Calu3 (cell line): ENCODE results near the gene MGST2.

DNA sequence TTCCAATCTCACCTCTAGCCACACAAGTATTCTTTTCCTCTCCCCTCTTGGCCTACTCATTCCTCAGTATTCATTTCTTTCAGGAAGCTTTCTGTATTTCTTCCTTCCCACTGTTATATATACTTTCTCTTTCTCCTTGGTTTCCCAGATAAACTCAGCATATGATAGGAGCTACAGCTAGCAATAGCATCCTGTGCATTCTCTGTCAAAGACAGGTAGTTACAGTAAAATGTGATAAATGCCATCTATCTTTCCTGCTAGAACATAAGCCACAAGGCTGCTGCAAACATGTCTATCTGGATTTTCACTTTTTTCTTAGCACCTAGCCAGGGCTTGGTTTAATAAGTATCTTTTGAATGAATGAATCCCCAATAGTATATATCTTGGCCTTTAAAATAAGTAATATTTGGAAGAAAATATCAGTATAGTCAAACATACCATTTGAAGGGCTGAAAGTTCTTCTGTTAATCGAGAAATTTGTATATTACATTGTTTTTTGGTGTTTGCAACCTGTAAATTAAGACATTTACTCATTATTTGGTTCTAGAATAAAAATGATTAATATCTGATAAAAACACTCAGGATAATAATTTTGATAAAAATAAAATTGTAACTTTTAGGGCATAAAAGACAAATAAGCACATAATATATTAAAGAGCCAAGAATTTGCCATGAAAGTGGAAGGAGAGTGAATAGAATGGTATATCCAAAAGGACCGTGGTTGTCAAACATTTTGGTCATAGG is 140.8 kb downstream of the SCLT1 start:
- PRO-cap = no peak

- PRO-cap = no peak
Measured at GRCh38 chr4:130013682-130014191, 917.8 kb downstream of the C4orf33 start.

DNA sequence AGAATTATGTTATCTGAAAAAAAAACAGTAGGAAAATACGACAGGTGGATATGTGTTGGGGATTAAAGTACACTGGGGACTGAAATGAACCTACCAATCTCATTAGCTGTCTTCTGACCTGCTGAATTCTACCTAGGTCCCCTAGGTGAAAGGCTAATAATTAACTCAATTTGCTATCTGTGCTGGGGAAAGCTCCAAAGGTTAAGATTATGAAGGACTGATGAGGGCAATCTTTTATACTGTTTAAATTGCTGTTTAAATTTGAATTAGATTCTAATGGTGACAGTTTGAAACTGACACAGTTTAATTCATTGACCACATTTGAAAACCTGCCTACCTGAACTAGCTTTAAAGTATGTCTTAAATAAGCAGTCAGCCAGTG is 977.2 kb downstream of the C4orf33 start:
- PRO-cap = no peak

- PRO-cap = bidirectional peak, plus-strand start at chr4:134623131, minus-strand start at chr4:134622915
Measured at GRCh38 chr4:134622691-134623350, 421.2 kb upstream of the PABPC4L start.

- PRO-cap = no peak
Measured at GRCh38 chr4:137496209-137496456, 36.2 kb downstream of the PCDH18 start.

DNA sequence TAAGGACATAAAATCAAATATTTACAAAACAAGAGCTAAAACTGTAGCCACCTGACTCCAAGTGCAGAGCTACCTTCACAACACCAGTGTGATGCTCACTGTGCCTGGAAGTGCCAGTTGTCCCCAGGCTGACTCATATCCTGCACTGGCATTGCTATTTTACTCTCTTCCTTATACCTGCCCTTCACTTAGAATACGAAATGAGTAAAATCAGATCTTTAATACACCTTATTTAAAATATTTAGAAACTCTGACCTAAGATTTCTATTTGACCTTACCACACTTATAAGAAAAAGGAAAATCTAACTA is 39.4 kb downstream of the SLC7A11 start:
- PRO-cap = bidirectional peak, plus-strand start at position 98 of the sequence, minus-strand start at position 112 of the sequence

- PRO-cap = no peak
Measured at GRCh38 chr4:138954114-138954552, 61.4 kb upstream of the NOCT start.

DNA sequence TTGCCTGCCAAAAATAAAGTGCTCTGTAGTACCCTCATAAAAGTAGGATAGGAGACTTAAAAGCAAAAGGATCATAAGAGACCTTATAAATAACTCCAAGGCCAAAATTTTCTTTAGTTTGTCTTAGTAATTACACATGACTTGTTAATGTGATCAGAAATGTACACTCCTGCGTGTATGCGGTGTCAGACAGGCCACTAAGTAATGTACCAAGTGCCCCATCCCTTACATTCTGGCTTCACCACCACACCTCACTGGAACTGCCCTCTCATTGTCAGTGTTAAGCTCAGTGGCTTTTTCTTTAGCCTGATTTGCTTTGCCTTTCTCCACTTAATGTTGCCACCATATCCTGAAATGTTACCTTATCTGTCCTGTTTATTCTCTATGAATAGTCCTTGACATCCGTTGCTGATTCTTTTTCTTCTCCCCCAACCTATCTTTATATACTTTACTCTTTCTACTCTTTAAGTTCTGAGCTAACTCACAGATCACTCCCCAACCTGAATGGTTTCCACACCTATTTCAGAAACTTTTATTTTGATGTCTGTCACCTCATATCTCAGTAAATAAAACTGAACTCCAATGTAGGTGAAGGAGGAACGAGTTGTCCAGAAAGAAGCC is 38.9 kb downstream of the NOCT start:
- PRO-cap = no peak

GRCh38 chr4:139278759-139279778 is 956 bp downstream of the MGARP start:
- PRO-cap = no peak

DNA sequence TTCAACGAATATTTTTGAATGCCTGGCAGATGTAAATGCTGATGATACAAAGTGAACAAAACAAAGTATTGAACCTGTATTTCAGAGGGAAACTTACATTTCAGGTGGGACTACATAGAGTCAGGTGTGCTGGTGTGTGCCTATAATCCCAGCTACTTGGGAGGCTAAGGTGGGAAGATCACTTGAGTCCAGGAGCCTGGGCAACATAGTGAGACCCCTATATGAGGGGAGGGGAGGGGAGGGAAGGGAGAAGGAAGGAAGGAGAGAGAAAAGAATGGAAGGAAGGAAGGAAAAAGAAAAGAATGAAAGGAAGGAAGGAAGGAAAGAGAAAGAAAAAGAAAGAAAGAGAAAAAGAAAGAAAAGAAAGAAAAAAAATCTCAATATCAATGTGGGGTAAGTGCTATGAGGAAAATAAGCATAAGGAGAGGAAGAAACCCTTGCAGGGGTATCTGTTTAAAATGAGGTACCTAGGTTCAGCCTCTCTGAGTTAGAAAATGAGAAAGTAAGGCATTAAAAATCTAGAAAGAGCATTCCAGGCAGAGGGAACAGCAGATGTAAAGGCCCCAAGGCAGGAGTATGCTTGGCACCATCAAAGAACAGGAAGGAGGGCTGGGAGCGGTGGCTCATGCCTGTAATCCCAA is 43.6 kb upstream of the RAB33B start:
- PRO-cap = no peak

DNA sequence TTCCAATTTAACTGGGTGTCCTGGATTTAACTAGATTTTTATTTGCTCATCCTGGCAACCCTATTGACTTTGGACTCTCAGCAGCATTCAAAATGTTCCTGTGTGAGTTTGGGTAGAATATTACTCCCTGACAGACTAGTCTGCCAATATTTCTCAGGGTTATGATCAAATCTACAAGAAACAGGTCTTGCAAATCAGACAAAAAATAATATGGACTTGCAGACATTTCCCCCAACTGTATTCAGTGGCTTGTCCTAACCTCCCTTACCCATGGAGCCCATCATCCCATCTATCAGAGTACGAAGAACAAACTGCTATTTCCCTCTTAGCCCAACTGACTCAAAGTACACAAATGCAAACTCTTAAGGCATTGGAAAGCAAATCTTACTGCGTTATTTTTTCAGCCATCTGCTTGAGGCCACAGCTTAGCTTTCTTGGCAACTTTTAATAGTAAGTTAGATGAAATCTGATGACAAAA is 20.6 kb downstream of the SETD7 start:
- PRO-cap = no peak

DNA sequence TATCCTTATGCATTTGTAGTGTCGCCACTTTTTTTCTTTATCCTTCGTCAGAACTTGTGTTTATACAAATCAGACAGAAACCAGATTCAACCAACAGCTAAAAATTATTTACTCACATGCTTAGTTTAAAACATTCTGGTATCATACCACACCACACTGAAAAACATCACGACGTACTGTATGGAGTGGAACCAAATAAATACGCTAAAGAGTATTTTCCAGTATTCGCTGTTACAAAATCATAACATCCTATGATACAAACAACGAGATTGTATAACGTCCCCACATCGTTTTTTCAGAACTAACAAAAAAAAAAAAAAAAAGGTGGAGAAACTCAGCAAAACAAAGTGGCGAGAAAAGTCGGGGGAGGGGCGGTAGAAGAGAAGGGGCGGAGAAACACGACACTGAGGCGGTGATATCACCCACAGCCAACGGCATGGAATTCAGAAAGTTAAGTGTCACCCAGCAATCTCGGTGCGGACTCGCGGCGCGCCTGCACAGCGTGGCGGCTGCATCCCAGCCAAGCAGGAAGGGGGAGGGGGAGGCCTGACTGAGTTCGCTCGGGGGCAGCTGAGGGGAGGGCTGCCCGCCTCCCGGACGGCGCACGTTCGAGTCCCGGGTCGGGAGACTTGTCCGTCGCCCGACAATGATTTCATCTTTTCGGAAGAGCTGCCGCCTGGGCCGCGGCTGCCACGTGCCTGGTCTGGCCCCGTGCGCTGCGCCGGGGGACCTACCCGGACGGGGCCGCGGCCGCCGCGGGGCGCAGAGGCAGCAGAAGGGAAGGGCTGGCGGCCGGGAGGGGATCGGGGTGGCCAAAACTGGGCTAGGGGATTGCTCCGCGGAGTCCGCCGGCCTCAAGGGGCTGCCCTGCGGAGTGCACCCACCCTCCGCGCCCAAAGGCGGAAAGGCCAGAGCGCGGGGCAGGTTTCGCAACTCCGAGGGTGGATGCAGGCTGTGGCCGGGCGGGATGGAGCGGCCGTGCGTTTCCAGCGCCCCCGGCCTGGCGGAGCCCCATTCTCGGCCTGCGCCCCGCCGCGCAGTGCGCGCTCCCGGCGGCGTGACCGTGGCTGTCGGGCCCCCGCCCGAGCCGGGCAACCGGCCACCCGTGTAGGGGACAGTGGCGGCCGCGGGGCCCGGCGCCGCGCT is 769 bp downstream of the SETD7 start:
- PRO-cap = bidirectional peak, plus-strand start at position 468 of the sequence, minus-strand start at position 457 of the sequence; bidirectional peak, plus-strand start at position 1,014 of the sequence, minus-strand start at position 1,041 of the sequence

GRCh38 chr4:139559049-139559529 is 3.1 kb upstream of the SETD7 start:
- PRO-cap = no peak

DNA sequence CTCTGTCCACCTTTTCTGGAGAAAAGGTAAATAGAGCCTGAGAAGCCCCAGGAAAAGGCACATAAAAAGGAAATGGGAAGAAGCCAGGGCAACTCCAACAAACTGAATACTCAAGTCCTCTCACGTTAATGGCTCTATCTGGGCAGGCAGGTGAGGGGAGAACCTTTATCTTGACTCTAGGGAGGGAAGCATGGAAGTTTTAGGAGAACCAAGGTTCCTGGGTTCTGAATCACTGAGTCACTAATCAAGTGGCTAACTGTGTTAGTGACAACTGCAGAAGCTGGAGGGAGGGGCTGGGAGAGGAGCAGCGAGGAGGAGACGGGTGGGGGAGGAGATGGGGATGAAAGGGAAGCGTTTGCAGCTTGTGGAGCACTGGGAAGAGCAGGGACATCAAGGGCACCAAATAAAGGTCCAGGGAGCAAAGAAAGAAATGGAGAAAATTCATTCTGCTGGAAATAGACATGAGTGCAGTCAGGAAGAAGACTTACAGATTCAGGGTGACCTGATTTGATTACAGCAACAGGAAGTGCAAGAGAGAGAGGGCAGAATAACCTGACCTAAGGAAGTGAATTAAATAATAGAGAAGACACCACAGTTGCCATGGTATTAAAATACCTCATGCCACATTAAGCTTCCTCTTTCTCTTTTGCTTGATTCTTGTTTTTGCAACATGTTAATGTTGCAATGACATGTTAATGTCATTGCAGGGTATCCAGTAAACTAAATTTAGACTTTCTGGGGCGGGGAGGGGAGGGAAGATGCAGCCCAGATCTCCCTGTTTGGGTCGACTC is 4.5 kb upstream of the SETD7 start:
- PRO-cap = no peak

- PRO-cap = no peak
Measured at GRCh38 chr4:139568409-139569225, 12.6 kb upstream of the SETD7 start.

DNA sequence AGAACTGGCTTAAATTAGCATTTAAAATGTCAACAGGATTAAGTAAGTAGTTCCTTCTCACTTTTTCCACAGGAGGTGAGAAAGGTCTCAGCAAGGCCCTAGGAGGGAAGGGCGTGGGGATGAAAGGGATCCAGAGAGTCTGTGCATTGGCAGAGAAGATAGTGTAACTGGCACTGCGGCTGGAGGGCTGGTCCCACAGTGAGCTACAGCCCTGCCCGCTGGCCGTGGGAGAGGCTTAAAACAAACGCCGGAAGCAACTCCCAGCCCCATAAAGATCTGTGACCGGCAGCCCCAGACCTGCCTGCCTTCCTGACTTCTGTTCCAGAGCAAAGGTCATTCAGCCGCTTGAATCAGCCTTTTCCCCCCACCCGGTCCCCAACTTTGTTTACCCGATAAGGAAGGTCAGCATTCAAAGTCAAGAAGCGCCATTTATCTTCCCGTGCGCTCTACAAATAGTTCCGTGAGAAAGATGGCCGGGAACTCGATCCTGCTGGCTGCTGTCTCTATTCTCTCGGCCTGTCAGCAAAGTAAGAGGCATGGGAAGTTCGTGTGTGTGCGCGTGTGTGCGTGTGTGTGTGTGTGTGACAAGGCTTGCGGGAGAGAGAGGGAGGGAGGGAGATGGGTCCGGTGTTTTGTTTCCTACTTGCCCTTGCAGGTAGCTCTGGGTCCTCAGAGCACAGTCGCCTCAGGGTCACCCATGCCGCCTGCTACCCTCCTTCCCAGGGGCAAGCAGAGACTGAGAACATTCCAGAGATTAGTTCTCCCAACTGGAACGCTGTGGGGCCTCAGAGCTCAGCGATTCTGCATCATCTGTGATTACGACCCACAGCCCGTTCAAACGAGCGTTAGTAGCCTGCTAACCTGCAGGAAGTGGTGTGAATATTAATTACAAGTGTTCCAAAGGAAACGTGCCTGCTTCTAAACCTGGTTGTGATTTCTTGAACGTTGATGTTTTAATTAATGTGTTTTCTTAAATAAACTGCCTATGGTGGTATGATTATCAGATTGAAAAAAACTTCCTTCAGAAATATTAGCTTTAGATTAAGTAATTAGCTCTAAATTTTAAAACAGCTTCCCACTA is at the start of gene MGST2:
MGST2 (plus strand) TSS at position 269 of the 1,081 bp plus-strand sequence.
- PRO-cap = bidirectional peak, plus-strand start at position 269 of the sequence, minus-strand start at position 197 of the sequence; bidirectional peak, plus-strand start at position 672 of the sequence, minus-strand start at position 505 of the sequence; bidirectional peak, plus-strand start at position 837 of the sequence, minus-strand start at position 836 of the sequence

DNA sequence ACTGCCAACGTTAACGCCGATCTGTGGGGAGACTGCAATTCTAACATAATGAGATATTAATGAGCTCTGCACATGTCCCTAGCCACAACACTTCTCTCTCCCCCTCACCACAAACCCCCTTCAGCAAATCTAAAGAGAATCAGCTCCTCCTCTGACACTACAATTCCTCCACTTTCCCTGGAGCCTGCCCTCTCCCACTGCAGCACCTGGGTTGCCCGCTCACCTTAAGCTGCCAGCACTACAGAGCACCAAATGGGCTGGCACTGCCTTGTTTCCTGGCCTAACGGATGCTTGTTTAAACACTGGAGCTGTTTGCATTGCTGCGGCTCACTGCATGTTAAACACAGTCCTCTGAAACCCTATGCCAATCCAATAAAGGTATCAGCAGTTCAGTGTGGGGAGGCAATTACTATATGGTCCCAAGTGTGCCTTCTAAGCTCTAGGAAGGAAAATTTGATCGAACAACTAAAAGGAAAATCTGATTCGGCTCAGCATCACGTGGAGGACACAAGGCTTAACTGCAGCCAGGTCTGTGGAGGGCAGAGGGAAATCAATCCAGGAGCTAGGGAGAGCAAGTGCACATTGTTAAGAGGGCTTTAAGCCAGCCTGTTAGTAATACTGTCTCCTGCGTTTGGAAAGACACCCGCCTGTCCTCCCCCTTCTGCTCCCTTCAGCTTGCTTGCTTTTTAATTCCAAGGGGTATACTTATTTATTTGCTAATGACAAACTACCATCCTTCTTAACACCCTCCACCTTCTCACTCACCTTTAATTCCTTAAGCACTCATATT is 232.3 kb downstream of the MAML3 start:
- PRO-cap = no peak

DNA sequence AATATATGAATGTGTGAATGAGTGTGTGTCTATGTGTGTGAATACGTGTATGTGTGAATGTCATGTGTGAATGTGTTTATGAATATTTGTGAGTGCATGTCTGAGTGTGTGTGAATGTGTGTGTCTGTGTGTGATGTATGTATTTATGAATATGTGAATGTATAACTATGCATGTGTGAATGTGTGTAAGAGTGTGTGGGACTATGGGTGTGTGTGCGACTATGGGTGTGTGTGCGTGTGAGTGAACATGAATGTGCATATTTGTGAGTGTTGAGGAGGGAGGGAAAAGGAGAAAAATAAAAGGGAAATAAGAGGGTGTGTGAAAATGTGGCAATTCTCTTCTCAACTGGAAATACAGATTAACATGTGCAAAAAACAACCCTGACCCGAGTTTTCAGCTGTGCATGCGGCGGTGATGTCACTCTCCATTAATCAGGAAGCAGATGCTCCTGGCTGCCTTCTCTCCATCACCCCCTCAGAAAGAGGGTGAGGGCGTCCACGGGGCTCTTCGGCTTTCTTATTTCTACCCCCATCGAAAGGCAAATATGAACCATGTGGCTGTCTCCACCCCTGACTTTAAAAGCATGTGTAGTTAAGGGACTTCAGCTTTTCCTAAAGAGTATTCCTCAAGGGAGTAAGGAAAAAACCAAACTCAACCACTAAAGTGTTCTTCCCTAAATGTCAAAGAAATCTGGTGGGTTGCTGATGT is 219.8 kb downstream of the MAML3 start:
- PRO-cap = no peak

- PRO-cap = no peak
Measured at GRCh38 chr4:140117324-140117688, 36.7 kb downstream of the MAML3 start.

DNA sequence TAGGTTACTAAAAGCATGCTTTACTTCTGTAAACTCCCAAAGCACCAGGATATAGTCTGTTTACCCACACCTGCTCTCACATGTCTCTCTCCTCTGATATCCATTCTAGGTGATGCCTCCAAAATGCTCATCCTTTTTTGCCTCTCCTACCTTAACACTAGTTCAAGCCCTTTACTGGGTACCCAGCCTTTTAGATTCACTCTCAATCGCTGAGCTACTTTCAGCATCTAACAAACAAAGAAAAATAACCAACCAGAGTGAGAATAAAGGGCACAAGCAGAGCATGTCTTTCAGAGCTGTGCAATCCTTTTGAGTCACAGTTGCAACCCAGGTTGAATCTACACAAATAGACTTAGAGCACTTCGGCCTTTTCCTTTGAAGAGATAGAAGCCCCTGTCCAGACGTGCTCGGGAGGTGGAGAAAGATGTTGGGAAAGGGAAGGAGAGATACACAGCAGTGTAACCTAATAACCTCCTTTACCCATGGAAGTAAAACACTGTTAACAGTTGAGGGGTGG is 9.2 kb downstream of the MAML3 start:
- PRO-cap = no peak